A673 (cell line): Measurements from ENCODE around the genes EPO and MOGAT3.

DNA sequence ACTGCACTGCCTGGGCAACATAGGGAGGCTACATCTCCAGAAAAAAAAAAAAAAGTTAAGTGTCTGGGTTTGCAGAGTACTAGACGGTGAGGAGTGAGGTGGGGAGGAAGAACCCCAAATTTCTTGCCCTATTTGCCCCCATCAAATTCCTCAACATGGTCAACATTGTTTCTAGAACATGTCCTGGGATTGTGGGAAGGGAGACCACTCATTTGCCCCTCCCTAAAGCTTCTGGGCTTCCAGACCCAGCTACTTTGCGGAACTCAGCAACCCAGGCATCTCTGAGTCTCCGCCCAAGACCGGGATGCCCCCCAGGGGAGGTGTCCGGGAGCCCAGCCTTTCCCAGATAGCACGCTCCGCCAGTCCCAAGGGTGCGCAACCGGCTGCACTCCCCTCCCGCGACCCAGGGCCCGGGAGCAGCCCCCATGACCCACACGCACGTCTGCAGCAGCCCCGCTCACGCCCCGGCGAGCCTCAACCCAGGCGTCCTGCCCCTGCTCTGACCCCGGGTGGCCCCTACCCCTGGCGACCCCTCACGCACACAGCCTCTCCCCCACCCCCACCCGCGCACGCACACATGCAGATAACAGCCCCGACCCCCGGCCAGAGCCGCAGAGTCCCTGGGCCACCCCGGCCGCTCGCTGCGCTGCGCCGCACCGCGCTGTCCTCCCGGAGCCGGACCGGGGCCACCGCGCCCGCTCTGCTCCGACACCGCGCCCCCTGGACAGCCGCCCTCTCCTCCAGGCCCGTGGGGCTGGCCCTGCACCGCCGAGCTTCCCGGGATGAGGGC, at the start of gene EPO:
EPO (plus strand) TSS at position 337 of the 790 bp plus-strand sequence.
- PRO-cap = no peak

DNA sequence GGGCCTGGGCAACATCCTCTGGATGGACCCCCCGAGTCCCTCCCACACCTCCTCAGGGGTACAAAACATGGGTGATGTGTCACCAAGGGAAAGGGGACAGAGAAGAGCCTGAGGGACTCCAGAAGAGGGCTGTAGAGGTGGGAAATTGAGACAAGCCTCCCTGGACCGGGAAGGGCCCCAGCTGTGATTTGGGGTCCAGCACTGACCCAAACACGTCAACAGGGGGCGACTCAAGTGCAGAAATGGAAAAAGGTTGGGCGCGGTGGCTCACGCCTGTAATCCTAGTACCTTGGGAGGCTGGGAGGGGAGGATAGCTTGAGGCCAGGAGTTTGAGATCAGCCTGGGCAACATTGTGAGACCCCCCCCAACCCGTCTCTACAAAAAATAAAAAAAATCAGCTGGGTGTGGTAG, 26.1 kb downstream of the EPHB4 start:
- PRO-cap = no peak

DNA sequence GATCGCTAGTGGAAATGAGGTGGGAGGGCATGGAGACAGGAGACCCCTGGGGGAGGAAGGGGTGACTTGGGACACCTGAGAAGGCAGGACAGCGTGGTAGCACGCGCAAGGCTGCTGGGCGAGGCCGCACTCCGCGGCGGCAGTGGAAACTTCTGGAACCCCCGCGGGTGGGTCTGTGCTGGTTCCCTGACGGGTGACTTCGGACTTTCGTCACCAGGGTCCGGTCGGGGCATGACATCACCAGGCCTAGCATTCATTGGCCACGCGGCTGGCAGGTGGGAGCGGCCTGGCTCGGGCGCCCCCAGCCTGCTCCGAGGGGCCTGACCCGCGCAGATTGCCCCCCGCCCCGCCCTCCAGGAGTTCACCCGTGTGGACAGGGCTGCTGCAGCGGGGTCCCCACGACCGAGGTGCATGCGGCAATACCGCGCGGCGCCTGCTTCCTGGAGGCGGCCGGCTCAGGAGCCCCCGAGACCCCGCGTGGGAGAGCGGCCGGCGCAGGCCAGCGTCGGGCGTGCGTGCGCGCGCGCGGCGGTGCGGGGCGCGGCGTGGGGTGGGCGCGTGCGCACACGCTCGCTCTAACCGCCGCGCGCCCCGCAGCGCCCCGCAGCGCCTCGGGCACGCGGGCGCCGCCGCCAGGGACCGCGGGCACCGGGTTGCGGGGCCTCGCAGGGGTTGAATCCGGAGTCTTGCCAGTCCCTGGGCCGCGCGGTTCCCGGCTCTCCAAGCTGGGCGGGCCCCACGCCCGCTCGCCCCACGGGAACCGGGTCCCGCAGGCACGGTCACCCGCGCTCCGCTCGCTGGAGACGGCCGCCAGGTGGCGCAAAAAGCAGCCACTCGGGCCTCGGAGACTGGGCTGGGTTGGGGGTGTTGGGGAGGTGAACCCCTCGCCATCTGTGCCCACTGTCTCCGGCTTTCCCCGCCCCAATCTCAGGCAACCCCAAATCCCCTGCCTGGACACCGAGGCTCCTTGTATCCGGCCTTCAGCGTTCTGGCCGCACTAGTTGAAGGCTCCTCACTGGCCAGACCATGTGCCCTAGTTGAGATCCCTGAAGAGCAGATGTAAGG, 1.1 kb upstream of the ACHE start:
- PRO-cap = no peak

- PRO-cap = no peak
Observed at GRCh38 chr7:100901994-100902547, 6.4 kb upstream of the ACHE start.

DNA sequence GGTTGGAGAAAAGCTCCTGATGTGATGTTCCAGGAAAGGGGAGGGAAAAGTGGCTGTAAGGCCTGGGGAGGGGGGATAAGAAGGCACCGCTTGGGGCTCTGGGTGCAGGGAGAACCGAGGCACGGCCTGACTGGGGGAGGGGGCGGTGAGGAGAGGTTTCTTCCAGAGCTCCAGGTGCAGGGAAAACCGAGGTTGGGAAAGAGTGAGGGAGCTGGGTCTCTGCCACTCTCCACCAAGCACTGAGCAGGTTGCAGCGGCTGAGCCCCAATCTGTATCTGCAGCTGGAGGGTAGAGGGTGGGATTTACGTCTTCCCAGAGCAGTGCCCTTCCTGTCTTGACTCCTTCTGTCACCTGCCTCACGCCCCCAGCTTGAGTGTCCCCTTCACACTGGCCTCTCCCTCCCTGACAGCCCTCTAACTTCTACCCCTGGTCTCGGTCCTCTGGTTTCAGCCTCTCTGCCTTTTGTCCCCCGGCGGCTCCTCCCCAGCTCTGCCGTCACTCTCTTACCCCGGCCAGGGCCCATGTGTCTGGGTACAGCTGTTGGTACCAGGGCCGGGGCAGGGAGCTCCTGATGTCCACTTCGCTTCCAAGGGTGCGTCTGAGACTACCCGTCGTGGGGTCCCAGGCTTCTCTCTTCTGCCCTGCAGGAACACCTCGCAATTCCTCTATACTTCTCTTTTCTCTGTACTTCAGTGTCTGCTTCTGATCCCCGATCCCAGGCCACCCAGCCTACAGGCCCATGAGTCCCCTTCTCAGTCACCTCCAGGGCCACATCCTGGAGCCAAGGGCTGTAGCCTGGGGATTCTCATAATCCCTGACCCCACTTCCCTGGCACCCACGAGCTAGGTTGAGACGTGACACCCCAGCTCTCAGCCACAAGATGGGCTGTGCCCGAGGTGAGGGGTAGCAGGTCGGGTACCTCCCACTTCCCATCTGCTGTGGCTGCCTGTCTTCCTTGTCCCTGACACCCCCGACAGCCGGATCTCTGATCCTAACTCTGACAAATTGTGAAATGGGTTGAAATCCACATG, 689 bp downstream of the MUC3A start:
- PRO-cap = no peak

GRCh38 chr7:101089390-101090151, 4.3 kb downstream of the TRIM56 start:
- PRO-cap = no peak

- PRO-cap = no peak
Observed at GRCh38 chr7:101090491-101090861, 5.2 kb downstream of the TRIM56 start.

GRCh38 chr7:101094401-101094663, 9.1 kb downstream of the TRIM56 start:
- PRO-cap = no peak

GRCh38 chr7:101126099-101126310, 899 bp upstream of the SERPINE1 start:
- PRO-cap = no peak

GRCh38 chr7:101128130-101128849, 1.4 kb downstream of the SERPINE1 start:
- PRO-cap = no peak

DNA sequence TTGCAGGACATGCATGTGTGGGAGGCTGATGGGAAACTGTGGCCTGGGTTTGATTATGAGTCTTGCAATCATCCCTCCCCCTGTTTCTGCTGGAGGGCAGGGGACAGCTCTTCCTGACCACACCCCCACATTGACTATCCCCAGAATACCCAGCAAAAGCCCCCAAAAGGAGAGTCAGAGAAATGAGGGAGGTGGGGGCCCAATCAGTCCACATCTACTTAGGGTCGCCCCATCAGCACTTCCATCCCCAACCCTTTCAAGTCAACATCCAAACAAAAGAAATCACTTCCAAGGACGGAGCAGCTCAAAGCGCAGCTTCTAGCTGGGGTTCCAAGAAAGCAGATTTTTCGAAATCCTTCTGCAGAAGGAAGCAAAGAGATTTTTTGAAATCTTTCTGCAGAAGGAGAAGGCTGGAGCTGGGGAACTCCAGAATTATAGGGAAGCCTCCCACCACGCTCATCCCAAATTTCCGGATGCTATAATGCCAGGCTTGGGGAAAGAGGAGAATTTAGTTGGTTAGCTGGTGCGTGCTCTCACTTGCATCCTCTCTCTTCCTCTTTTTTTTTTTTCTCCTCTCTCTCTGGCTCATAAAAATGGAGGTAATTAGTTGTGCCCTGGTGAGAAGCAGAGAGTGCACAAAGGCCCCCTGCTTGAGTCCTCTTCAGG, 7.2 kb downstream of the SERPINE1 start:
- PRO-cap = unidirectional peak, plus-strand start at position 285 of the sequence

DNA sequence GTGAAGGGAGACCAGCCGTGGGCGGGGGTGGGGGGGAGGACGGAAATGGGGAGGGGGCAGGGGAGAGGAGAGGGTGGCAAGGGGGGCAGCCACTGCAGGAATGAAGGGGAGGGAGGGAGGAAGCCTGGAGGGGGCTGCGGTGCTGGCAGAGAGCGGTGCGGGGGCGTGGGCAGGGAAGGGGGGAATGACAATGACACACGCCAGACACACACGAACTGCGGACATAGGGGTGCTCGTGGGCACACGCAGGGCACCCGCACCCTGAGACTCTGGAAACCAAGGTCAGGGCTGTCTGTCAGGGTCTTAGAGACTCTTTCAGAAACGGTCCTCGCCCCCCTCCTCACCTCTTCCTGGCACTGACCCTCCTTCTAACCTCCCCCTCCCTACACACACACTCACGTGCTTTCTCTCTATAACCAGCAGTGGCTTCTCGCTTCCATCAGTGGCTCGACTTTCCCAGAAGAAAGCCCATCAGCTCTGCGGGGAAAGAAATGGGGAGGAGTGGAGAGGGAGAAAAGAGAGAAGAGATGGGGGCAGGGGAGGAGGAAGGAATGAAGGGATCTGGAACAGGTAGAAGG, 1.5 kb upstream of the VGF start:
- PRO-cap = no peak

- PRO-cap = no peak
Observed at GRCh38 chr7:101200786-101201347, at the start of gene MOGAT3. MOGAT3 (minus strand) TSS chr7:101201036.

- PRO-cap = no peak
Observed at GRCh38 chr7:101235508-101235722, 2.2 kb downstream of the CLDN15 start.

GRCh38 chr7:101289598-101290268, 31.9 kb downstream of the IFT22 start:
- PRO-cap = no peak

- PRO-cap = no peak
Observed at GRCh38 chr7:101717677-101718403, 88.7 kb upstream of the MYL10 start.

GRCh38 chr7:101728688-101729143, 88.7 kb upstream of the CUX1 start:
- PRO-cap = no peak

DNA sequence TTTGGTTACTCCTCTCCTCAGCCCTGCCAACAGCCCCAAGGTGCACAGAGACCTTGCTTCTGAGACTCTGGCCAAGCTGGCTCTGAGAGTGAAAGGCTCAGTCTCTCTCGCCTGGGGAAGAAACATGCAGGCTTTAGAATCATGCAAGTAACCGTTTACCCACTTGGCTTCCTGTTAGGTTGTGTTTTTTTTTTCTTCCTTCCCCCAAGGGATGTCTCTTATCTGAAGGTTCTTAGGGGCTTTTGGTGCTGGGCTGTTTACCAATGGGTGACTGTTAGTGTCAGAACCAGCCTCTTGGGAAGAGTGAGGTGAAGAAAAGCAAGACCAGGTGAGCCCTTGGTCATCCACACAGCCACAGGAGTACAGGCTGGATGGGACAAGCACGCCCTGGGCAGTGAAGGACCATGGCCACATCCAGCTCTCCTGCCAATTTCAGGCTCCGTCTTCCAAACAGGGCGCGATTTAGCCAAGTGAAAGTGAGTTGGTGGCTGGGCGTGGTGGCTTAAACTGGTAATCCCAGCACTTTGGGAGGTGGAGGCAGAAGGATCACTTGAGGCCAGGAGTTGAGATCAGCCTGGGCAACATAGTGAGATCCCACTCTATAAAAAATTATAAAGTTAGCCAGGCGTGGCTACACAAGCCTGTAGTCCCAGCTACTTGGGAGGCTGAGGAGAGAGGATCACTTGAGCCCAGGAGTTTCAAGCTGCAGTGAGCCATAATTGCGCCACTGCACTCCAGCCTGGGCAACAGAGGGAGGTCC, 76.3 kb upstream of the CUX1 start:
- PRO-cap = no peak

- PRO-cap = bidirectional peak, plus-strand start at chr7:101754961, minus-strand start at chr7:101754930
Observed at GRCh38 chr7:101754449-101755318, 62.7 kb upstream of the CUX1 start.

DNA sequence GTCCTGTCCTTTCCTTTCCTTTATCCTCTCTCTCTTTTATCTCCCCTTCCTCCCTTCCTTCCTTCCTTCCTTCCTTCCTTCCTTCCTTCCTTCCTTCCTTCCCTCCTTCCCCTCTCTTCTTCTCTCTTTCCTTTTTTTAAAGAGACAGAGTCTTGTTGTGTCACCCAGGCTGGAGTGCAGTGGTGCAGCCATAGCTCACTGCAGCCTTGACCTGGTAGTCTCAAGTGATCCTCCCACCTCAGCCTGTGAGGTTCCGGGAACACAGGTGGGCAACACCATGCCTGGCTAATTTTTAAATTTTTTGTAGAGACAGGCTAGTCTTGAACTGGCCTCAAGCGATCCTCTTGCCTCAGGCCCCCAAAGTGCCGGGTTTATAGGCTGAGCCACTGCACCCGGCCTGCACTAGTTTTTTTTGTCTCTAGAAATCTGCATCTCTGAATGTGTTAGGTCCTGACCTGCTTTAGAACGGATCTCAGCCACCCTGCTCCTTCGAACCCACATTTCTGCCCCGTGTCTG, 43.3 kb downstream of the CUX1 start:
- PRO-cap = no peak